ENCODE data around the genes TLE6 and CELF5.

DNA sequence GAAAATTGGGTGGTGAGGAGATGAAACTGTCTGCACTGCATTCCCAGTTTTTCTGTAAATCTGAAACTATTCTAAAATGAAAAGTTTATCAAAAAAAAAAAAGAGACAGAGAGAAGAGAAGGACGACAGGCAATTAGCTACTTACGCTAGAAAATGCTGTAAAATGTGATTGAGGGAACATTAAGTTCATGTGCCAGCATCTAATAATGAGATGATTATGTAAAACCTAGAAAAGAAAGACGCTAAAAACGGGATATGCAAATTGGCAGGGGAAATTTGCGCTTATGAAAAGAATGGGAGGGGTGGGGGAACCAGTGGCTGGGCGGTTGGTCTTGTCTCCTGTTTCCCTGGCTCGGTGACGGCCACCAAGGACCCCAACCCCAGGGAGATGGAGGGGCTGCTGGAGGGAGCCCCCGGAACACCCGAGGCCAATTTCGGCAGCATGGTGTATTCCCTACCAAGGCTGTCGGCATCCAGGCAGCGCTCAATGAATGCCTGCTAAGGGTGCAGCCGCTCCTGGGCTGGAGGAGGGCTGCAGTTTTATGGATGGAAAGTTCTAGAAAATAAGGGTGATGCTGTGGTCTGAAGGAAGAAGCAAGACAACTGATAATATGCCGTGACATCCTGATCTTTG lies 34.2 kb downstream of the GNG7 start:
- RRBS: no CpG with 5 or more reads among the region's 15 CpGs

DNA sequence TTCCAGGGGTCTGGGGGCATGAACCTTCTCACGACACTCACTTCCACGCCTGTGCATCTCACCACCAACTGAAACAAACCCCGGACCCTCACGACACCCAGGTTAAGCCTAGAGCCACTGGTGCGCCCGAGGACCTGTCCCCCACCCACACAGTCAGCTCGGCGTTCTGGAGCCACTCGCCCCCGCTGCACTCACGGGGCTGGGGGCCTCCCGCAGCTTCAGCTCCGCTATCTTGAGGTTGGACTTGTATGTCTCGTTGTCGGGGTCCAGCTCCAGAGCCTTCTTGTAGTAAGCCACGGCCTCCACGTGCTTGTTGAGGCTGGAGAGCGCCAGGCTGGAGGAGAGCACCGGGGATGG lies 20.8 kb downstream of the SGTA start:
- RRBS: 85% methylated on average over 2 of the region's 19 CpGs

- RRBS: no CpG with 5 or more reads among the region's 30 CpGs
These were observed 13.0 kb downstream of the SGTA start for GRCh38 chr19:2769935-2770611.

GRCh38 chr19:2782334-2783150 lies 531 bp downstream of the SGTA start:
- RRBS: no CpG with 5 or more reads among the region's 44 CpGs

- RRBS: no CpG with 5 or more reads among the region's 18 CpGs
These were observed 1.1 kb downstream of the ZNF555 start for GRCh38 chr19:2842401-2842776.

DNA sequence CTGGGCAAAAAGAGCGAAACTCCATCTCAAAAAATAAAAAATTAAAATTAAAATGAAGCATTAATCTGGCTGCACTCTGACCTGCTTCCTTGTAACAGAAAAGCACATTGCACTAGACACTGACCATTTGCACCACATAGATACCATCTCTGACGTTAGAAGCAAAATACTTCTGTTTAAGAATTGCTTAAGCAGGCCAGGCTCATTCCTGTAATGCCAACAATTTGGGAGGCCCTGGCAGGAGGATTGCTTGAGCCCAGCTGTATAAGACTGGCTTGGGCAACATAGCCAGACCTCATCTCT lies 7.3 kb upstream of the TLE6 start:
- RRBS: no CpG with 5 or more reads among the region's 2 CpGs

DNA sequence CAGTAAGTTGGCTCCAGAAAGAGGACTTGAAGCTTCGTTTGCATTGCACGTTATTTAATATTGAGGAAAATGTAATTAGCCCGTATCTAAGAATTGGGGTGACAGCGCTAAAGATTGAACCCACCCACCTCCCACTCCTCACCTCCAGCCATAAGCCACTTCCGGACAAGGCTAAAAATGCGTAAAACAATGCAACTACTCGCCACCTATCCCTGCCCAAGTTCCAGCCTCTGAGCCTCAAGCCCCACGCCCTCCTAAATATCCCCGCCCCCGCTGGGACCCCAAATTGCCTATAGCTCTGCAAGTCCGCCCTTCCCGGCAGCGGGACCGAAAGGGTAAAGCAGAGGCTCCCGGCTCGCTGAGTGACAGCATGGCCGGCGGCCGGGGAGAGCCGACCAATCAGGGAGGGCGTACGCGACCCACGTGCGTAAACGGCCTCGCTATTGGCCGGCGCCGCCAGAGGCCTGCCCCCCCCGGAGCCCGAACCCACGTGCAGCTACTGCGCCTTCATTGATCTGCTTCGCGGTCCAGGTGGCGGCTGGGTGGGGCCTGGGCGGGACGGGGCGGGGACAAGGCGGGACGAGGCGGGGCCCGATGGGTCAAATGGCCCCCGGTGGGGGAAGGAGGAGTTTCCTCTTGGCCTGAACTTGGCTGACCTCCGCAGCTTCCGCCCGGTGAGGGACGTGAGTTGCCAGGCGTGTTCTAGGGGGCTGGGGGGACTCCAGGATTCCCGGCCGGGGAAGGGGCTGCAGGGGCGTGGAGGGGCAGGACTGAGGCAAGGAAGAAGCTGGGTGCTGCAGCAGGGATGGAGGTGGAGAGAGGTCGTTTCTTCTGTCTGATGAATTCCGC lies at the start of gene TLE6:
Gene TLE6 (plus strand): TSS at position 628 of the 849 bp plus-strand sequence.
- RRBS: 2% methylated on average over 17 of the region's 55 CpGs

- RRBS: no CpG with 5 or more reads among the region's 6 CpGs
These were observed 10.6 kb upstream of the GNA15 start for GRCh38 chr19:3125290-3125489.

GRCh38 chr19:3136695-3137145 lies 887 bp downstream of the GNA15 start:
- RRBS: 90% methylated on average over 5 of the region's 16 CpGs

- RRBS: no CpG with 5 or more reads among the region's 37 CpGs
These were observed 461 bp downstream of the S1PR4 start for GRCh38 chr19:3178963-3179497.

- RRBS: no CpG with 5 or more reads among the region's 31 CpGs
These were observed 3.1 kb downstream of the NCLN start for GRCh38 chr19:3188659-3189489.

GRCh38 chr19:3204953-3205282 lies 19.2 kb downstream of the NCLN start:
- RRBS: 94% methylated on average over 4 of the region's 10 CpGs

DNA sequence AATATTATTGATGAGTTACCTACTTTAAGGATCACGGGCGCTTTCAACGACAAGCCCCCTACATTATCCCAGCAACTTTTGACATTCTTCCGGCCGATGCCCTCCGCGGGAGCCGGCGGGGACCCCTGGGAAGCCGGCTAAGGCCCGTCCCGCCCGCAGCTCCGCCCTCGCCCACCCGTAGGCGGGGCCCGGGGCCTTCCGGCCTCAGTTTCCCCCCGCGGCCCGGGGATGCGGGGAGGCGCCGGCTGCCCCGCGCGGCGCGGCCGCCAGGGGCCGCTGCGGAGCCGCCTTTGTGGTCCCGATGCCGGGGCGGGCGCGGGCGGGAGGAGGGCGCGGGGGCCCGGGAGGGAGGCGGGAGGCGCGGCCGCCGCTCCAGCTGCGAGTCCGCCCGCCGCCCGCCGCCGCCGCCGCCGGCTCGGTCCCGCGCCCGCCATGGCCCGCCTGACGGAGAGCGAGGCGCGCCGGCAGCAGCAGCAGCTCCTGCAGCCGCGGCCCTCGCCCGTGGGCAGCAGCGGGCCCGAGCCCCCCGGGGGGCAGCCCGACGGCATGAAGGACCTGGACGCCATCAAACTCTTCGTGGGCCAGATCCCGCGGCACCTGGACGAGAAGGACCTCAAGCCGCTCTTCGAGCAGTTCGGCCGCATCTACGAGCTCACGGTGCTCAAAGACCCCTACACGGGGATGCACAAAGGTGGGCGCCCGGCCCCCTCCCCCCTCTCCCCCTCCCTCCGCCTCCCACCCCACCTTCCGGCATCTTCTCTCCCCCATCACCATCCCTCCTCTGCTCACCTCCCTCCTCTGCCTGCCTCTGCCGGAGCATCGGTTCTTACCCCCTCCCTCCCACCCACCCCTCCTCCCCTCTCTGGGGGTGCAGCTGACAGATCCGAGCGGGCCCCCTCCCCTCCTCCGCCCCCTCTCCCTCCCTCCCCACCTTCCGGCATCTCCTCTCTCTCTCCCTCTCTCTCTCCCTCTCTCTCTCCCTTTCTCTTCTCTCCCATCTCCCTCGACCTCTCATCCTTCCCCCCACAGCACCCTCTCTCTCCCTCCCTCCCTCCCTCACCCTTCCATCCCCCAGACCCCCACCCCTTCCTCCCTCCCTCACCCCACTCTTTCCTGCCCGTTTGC lies at the start of gene CELF5:
Gene CELF5 (plus strand): TSS at position 354 of the 1,125 bp plus-strand sequence.
- RRBS: 2% methylated on average over 69 of the region's 101 CpGs

DNA sequence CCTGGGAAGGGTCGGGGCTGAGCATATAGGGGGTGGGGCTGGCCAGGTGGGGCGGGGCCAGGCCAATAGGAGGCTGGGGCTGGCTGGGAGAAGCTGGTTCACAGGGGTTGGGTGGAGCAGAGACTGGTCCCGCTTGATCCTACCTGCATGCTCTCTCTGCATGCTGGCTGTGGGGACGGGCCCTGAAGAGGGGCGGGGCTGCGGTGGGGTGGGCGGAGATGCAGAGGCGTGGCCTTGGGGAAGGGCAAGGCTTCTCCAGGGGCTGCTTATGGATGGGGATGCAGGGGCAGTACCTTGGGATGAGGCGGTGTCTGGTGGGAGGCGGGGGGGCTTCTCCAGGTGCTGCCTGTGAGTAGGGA lies 52.0 kb downstream of the CELF5 start:
- RRBS: no CpG with 5 or more reads among the region's 10 CpGs

- RRBS: 1% methylated on average over 112 of the region's 172 CpGs
These were observed 7.1 kb upstream of the NFIC start for GRCh38 chr19:3358894-3360147.

DNA sequence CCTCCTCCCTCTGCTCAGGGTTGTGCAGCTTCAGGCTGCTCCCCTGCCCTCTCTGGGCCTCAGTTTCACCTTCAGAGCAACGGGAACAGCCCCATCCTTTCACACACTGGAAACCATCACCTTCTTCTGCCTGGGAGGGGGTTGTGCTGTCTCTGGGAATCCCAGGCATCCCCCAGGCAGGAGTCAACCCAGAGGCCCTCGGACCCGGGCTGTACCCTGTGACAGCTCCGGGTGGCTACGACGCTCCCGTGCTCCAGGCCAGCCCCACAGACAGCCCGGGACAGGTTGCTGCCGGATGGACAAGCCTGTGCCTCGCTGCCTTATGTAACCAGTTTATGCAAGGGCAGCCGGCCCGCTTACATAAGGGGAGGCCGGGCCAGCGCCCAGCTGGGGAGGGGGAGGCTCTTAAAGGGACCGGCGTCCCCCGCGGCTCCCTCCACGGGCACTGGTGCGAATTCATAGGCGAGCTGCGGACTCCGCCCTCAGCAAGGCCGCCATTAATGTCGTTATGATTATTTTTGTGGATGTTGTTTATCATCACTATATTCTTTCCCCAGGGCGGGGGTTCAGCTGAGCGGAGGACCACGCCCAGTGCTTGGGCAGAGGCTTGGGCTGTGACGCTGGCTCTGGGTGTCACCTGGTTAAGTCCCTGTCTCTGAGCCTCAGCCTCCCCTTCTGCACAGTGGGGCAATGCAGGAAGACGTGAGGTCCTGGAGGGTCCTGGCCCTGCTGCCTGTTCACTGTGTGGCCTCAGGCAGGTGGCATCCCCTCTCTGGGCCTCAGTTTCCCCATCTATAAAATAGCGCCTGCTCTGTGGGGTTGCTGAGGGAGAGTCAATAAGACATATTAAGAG lies 32.3 kb downstream of the NFIC start:
- RRBS: 84% methylated on average over 11 of the region's 31 CpGs

GRCh38 chr19:3404508-3405469 lies 38.4 kb downstream of the NFIC start:
- RRBS: 90% methylated on average over 24 of the region's 56 CpGs

DNA sequence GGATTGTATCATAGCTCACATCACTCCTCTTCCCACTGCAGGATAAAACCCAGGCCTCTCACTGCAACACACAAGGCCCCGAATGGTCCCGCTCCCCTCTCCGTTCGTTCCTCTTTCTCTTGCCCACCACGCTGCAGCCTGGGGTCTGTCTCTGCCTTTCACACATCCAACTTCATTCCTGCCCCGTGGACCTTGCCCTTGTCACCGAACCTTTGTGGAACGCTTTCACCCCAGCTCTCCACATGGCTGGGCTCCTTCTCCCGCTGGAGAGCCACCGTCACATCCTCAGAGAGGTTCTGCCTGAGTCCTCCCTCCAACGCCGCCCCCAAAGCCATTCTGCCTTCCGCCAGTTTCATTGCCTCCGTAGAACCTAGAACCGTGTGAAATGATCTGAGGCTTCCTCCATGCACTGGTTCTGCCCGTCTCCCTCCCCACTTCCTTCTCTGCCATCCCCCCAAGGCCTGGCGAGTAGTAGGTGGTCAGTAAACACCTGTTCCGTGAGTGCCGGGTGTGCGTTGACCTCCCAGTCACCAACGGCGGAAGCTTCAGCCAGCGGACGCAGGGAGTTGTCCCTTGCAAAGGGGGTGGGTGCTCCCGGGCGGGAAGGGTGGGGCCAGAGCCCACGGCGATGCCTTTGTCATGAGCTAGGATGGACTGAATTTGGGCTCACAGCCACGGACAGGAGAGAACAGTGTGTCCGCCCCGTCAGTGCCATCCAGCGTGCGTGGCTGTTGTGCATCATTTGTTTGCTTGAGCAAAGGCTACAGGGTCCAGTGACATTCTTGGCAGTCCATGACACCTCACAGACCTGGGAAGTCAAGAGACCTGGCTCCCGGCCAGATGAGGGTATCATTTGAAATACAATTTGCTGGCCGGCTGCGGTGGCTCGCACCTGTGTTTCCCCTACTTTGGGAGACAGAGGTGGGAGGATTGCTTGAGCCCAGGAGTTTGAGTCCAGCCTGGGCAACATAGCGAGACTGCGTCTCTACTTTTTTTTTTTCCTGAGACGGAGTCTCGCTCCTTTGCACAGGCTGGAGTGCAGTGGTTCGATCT lies 43.0 kb downstream of the NFIC start:
- RRBS: 54% methylated on average over 5 of the region's 42 CpGs

DNA sequence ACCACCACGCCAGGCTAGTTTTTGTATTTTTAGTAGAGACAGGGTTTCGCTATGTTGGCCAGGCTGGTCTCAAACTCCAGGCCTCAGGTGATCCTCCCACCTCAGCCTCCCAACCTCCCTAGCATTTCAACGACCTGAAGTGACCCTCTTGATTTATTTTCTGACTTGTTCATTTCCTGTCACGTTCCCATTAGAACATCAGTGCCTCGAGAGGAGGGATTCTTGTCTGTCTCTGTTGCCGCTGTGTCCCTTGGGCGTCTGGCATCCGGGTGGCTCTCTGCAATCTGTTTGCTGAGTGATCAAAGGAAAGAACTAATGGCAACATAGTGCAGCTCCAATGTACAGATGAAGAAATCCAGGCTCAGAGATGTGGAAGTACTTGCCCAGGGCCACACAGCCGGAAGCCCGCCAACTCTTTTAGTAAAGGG lies 47.4 kb downstream of the NFIC start:
- RRBS: no CpG with 5 or more reads among the region's 10 CpGs

DNA sequence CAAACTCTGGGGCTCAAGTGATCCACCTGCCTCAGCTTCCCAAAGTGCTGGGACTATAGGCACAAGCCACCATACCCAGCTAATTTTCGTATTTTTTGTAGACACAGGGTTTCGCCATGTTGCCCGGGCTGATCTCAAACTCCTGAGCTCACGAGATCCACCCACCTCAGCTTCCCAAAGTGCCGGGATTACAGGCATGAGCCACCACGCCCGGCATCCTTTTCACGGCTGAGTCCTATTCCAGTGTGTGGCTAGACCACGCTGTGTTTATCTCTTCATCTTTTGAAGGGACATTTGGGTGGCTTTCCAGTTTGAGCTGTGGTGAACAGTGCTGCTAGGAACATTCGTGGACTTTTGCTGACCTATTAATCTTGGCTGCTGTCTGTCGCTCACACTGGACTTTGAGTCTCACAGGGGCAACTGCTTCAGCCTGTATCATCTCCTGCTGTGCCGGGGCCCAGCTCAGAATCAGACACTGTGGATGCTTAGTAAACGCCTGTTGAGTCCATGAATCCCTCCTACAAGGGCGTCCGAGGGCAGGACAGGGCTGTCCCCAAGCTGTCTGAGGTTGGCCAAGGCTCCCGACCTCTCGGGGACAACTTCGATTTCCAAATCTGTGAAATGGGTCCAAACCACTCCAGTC lies 48.6 kb downstream of the SMIM24 start:
- RRBS: 92% methylated on average over 2 of the region's 18 CpGs

Data from BE2C (cell line).